Heart right ventricle (tissue), 2 donors: ENCODE measurements around a stretch of chr10.

- PRO-cap, 2 experiments = no peak in any of the 2 experiments
Observed at GRCh38 chr10:35306840-35307631, 29.3 kb upstream of the CCNY start.

GRCh38 chr10:35371393-35372083 is 35.2 kb downstream of the CCNY start:
- PRO-cap, 2 experiments = no peak in any of the 2 experiments

GRCh38 chr10:35386811-35387167 is 50.5 kb downstream of the CCNY start:
- PRO-cap, 2 experiments = no peak in any of the 2 experiments

- PRO-cap, 2 experiments = no peak in any of the 2 experiments
Observed at GRCh38 chr10:35394911-35395477, 58.7 kb downstream of the CCNY start.

GRCh38 chr10:35448646-35449236 is 112.4 kb downstream of the CCNY start:
- PRO-cap, 2 experiments = no peak in any of the 2 experiments

DNA sequence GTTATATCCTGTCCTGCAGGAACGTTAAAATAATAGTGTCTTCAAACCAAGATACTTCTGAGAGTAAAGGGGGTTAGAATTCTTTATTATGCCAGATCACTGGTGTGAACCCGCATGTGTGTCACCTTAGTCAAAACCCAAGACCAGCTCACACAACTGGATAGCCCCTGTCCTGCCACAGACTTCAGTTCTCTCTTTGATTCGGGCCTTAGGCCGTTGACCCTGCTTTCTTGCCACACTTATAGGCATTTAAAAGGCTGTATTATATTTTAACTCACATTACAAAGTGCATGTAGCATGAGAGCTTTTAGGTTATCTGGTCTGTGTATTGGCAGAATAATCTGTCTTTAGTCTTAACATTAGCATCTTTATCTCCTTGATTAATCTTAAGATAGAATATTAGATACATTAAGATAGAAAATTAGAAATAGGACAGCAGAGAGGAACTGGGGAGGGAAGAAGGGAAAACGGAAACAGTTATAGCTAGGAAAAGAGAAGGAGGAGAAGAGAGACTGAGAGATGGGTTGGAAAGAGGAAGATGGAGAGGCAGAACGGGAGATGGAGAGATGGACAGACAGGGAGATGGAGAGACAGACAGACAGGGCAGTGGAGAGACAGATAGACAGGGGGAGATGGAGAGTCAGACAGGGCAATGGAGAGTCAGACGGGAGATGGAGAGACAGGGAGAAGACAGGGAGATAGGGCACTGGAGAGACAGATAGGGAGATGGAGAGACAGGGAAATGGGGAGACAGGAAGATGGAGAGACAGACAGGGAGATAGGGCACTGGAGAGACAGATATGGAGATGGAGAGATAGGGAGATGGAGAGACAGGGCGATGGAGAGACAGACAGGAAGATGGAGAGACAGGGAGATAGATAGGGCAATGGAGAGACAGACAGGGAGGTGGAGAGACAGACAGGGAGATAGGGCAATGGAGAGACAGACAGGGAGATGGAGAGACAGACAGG is 133.0 kb downstream of the CCNY start:
- PRO-cap, 2 experiments = no peak in any of the 2 experiments

DNA sequence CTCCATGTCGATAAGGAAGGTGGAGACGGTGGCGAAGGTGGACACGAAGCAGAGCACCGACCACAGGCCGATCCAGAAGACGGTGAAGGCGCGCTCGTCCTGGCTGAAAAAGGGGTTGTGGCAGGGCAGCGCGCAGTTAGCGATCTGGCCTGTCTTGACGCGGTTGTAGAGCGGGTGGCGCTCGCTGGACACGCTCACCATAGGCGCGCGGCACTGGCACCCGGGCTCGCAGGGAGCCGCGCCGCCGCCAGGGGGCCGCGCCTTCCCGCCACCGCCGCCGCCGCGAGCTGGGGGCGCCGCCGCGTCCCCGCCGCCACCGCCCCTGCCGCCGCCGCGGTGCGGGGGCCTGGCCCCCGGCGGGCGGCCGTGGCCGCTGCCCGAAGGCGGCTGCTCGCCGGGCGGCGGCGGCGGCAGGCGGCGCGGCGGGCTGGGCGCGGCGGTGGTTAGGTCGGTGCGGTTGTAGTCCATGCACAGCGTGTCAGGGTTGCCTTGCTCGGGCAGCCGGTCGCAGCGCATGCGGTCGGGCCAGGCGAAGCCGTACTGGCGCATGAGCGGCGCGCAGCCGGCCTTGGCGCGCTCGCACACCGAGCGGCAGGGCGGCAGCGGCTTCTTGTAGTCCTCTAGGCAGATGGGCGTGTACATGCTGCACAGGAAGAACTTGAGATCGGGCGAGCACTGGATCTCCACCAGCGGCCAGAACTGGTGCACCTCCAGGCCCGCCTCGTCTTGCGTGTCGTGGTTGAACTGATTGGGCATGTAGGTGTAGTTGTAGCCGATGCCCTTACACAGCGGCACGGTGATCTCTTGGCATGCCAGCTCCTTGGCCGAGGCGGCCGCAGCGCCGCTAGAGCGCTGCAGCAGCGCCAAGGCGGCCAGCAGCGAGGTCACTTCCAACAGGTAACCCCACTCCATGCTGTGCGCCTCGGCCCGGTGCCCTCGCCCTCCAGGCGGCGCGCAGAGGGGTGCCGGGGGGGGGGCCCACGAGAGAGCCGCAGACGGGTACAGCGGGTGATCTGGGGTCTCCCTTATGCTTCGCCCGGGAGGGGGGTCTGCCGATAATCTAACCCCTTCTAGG is 1.2 kb downstream of the FZD8 start:
- PRO-cap, 2 experiments = peak in 1 of 2 experiments; most common plus-strand start position 135 of the sequence (in 1); most common minus-strand start position 111 of the sequence (in 1)

DNA sequence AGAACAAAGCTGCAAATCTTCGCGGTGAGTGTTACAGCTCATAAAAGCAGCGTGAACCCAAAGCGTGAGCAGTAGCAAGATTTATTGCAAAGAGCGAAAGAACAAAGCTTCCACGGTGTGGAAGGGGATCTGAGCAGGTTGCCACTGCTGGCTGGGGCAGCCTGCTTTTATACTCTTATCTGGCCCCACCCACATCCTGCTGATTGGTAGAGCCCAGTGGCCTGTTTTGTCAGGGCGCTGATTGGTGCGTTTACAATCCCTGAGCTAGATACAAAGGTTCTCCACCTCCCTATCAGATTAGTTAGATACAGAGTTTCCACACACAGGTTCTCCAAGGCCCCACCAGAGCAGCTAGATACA is 391.5 kb upstream of the ANKRD30A start:
- PRO-cap, 2 experiments = no peak in any of the 2 experiments

DNA sequence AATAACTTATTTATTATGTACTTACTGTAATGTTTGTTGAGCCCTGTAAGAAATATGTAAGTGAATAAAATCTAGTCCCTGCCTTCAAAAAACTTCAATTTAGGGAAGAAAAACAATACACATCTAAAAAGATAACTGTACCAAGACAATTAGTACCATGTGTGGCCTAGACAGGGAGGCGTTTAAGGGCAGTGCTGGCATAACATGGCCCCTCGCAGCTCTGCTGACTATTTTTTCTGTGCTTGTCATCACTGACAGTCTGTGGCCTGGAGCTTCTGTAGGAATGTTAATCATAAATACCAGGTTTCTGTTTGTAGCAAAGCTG is 277.0 kb downstream of the ANKRD30A start:
- PRO-cap, 2 experiments = no peak in any of the 2 experiments

DNA sequence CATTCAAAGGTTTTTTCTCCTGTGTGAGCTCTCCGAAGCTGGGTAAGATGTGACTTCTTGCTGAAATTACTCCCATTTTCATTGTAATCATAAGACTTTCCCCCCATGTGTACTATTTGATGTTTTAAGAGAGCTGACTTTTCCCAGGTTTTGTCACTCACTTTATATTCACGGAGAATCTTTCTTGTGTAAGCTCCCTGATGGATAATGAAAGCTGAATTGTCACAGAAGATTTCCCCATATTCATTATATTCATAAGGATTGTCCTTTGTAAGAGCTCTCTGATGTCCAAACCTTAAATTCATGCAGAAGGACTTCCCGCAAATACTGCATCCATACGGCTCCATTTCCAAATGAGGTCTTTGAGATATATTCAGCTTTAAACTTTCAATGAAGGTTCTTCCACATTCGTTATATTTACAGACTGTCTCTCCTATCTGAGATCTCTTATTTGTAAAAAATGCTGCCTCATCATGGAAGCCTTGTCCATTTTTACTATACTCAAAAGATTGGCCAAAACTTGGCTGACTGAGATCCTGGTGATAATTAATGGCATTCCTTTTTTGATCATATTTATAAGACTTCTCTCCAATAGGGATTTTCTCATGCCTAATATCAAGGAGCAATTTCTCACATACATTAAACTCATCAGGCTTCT is 25.1 kb downstream of the ZNF248 start:
- PRO-cap, 2 experiments = no peak in any of the 2 experiments

DNA sequence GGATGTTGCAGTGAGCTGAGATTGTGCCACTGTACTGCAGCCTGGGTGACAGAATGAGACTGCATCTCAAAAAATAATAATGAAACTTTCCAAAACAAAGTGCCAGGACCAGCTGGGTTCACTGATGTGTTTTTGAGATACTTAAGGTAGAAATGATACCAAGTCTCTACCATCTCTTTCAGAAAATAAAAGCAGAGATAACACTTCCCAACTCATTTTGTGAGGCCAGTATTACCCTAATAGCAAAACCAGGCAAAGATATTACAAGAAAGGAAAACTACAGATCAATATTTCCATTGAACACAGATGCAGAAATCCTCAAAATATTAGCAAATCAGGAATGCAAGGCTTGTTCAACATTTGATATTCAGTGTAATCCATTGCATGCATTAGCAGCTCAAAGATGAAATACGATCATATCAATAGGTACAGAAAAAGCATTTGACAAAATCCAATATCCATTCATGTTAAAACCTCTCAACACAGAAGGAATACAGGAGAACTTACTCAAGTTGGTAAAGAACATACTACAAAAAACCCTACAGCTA is 35.4 kb upstream of the ZNF37A start:
- PRO-cap, 2 experiments = no peak in any of the 2 experiments

DNA sequence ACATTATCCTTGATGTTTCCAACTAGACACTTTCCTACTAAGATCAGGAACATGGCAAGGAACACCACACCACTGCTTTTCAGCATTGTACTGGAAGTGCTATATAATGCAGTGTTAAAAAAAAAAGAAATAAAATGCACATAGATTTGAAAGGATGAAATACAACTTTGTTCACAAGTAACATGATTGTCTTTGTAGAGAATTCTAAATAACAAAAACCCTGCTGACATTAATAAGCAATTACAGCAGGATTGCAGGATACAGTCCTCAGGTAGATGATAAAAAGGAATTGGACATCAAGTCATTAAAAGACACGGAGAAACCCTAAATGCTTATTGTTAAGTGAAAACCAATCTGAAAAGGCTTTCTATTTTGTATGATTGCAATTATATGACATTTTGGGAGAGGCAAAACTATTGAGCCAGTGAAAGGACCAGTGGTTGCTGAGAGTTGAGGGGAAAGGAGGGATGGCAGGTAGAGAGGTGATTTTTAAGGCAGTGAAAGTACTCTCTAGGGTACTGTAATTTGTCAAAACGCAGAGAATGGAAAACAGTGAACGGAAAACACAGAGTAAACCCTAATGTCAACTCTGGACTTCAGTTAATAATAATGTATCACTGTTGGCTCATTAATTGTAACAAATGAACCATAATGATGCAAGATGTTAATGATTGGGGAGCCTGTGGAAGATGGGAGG is 34.7 kb upstream of the ZNF37A start:
- PRO-cap, 2 experiments = no peak in any of the 2 experiments

DNA sequence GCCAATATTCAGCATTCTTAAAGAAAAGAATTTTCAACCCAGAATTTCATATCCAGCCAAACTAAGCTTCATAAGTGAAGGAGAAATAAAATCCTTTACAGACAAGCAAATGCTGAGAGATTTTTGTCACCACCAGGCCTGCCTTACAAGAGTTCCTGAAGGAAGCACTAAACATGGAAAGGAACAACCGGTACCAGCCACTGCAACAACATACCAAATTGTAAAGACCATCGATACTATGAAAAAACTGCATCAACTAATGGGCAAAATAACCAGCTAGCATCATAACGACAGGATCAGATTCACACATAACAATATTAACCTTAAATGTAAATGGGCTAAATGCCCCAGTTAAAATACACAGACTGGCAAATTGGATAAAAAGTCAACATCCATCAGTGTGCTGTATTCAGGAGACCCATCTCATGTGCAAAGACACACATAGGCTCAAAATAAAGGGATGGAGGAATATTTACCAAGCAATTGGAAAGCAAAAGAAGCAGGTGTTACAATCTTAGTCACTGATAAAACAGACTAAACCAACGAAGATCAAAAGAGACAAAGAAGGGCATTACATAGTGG is 13.1 kb downstream of the ZNF37A start:
- PRO-cap, 2 experiments = no peak in any of the 2 experiments

- PRO-cap, 2 experiments = no peak in any of the 2 experiments
Observed at GRCh38 chr10:38434464-38434808, 340.3 kb downstream of the ZNF37A start.

- PRO-cap, 2 experiments = no peak in any of the 2 experiments
Observed at GRCh38 chr10:42530786-42531439, 107.5 kb downstream of the ZNF33B start.

- PRO-cap, 2 experiments = no peak in any of the 2 experiments
Observed at GRCh38 chr10:42783161-42783722, 647 bp downstream of the BMS1 start.

DNA sequence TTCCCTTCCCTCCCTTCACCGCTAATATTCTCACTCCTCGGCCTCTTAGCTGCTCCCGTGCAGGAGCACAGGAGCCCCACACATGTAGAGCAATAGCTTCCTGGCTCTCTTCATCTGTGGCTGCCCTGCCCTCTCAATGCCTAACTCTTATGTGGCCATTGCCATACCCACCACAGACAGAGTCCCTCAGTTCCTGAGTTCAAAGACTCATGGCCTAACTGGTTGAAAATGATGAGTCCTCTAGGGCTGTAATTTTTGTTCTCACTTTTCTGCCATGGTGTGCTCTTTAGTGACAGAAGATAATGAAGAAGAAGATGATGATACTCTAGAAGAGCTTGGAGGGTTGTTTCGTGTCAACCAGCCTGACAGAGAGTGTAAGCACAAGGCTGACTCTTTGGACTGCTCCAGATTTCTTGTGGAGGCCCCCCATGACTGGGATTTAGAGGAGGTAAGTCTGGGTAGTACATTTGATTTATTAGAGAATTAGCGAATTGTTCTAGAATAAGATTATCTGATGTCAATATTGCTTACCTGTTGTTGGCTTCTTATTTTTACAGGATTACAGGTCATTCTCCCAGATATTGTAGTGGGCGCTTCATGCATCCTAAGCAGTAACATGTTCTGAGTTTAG is 15.7 kb downstream of the BMS1 start:
- PRO-cap, 2 experiments = no peak in any of the 2 experiments

- PRO-cap, 2 experiments = no peak in any of the 2 experiments
Observed at GRCh38 chr10:42866555-42867172, 84.1 kb downstream of the BMS1 start.

- PRO-cap, 2 experiments = no peak in any of the 2 experiments
Observed at GRCh38 chr10:42875758-42876259, 93.2 kb downstream of the BMS1 start.

- PRO-cap, 2 experiments = peak in 1 of 2 experiments; most common plus-strand start chr10:43121184 (in 1)
Observed at GRCh38 chr10:43120803-43121287, 17.4 kb upstream of the CSGALNACT2 start.